SJSA1 (cell line): ENCODE measurements around the genes PPP3R1 and CNRIP1.

DNA sequence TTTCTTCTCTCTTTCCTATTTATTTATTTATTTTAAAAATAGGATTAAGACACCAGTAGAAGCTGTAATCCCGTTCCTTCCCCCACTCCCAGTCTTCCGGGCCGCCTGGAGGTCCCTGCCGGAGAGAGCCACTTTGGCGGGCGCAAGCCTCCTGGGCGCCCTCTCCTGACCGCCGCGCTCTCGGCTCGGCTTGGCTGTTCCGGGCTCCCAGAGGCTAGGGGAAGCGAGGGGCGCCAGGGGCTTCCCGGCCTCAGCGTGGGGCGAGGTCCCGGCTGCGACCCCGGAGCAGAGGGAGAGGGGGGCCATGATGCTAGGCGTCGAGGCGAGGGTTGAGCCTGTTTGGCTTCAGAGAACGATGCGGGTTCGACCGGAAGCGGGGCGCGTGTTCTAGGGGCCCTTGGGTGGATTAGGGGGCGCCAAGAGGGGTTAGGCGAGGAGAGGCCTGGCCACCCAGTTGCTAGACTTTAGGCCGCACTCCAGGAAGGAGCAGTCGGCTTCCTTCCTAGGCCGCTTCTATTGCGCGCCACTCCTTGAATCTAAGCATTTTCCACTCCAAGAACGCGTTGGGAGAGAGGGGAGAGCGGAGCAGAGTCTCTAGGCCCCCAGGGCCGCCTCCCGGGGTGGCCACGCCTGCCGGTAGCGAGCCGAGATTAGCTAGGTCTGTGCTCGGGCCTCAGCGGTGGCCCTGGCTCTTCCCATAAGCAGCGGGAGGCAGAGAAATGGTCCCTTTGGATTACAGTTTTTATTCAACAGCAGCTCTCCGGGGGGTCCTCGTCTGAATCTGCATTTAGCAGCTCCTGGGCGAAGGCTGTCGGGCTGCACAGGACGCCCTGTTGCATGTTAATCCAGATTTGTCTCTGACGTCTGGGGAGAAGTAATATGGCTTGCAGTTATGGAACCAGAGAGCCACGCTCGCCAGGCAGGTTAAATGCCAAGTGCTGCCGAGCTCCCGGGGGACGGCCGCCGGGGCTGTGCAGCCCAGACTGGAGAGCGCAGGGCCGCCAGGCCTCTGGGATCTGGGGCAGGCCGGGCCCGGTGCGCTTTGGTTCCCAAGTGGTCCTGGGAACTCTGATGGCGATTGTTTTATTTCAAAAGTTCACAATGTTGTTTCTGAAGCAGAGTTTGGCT lies 11.3 kb downstream of the MEIS1 start:
- RAMPAGE, long total RNA, result no peak

DNA sequence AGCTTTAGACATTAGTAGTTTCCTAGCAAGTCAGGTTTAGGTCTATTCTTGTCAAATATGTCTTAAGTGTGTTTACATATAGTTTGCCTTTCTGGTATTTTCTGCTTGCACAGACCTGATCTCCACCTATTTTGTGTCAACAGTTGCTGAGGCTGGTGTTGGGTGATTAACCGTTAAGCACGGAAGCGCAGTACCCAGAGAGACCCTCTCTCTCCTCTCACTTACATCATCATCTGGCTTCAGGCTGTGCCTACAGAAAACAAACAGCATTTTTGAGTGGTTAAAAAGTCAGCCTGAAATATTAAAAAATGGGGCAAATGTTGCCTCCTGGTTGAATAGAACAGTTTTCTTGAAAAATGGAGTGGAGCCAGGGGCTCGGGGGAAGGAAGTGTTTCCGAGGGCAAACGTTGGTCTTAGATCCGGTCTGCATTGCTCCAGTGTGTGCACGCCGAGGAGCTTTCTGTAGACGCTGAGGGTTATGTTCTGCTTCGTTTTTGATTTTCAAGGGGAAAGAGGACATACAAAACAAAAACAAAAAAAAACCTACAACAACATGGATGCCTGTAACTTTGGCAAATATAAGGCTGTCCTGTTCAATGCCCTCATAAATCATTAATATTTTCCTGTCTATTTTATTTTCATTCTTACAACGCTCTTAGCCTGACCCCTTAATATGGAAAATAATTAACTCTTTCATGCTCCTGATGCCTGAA lies 120.8 kb downstream of the MEIS1 start:
- RAMPAGE, long total RNA, result no peak

DNA sequence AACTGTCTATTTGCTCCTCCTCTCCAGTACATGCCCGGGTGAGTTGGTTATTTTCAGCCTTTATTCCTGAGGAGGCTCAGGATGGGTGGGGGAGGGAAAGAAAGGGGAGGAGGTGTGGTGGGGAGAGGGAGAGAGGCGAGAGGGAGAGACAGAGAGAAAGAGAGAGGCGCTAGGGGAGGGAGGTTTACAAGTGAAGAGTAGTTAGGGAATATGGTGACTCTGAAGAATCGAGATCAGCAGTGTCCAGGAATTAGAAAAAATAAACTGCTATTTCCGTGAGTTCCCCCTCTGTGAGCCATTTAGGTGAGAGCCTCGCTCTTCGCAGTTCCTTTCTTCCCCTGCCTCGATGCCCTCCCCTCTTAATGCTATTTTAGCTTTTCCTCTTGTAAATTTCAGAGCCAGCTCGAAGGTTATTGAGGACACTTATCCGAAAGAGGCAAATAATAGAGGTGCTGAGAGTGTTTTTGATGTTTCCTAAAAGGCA lies 139.0 kb downstream of the MEIS1 start:
- RAMPAGE, long total RNA, result no peak

- RAMPAGE, long total RNA, result no peak
These were observed 141.5 kb downstream of the MEIS1 start for GRCh38 chr2:66576357-66576802.

DNA sequence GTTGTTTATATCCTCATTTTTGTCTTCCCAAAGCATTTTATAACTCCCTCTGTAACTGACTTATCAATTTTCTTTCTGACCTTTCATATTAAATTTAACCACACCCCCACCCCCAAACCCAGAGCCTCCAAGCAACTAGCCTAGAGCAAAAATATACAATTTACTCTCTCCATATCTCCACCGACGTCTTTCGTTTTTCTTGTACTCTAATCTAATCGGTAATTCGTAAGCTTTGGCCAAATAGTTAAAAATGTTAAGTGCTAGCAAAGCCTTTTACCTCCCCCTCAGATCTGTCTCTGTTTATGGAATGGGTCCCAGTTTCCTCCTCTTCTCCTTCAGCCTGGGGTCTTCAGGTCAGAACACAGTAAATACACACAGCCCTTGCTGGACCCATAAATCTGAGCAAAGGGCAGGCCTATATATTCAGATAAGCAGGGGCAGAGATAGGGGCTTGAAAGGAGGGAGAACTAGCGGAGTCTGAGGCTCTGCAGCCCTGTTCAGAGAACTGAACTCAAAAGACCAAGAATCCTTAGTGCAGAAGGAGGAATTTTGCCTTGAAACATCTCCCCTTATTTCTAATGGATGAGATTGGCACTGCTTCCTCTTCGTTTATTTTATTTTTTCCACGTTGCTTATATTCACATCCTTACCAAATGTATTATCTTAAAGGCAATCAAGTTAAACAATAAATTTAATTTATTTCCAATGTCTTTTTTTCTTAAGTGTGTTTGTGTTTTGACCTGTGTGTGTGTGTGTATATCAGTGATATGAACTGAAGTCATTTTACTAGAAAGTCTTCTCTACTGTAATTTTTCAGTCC lies 267.5 kb downstream of the MEIS1 start:
- RAMPAGE, long total RNA, result no peak

GRCh38 chr2:68063811-68064479 lies 1.1 kb upstream of the C1D start:
- RAMPAGE, long total RNA, result no peak

GRCh38 chr2:68252305-68252939 lies at the start of gene PPP3R1:
Gene PPP3R1 (minus strand): TSS chr2:68252532.
- RAMPAGE, long total RNA, result no peak

DNA sequence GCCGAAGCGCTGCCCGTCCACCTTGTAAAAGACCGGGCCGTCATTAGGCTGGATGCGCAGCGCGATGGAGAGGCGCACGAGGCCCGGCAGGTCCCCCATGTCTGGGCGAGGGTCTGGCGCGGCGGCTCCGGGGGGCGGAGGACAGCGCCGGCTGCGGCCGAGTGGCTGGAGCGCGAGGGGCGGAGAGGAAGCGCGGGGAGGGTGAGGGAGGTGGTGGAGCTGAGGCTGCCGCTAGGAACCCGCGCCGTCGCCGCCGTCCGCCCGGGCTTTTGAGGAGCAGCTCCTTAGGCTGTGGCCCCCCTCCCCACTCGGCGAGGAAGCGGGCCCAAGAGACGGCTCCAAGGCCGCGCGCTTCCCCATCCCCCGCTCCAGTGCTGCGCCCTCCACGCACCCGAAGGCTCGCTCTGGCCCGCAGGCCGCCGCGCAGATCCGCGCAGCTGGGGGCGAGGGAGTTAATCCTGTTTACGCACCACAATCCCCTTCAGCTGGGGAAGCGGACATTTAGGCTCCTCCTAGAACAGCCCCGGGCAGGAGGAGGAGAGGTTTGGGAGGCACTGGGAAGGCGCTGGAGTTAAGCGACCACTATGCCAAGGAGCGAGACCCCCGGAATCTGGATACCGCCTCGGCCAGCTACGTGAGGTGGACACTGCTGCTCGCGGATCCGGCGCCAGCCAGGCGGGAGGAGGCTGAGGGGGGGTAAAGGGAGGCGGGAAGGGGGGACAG lies at the start of gene CNRIP1:
CNRIP1 (minus strand) TSS at position 648 of the 723 bp plus-strand sequence.
- RAMPAGE, long total RNA, result start-site peak on the minus strand centred at position 649 of the sequence, 74 bp wide, 18 and 9 reads in 2 replicates

DNA sequence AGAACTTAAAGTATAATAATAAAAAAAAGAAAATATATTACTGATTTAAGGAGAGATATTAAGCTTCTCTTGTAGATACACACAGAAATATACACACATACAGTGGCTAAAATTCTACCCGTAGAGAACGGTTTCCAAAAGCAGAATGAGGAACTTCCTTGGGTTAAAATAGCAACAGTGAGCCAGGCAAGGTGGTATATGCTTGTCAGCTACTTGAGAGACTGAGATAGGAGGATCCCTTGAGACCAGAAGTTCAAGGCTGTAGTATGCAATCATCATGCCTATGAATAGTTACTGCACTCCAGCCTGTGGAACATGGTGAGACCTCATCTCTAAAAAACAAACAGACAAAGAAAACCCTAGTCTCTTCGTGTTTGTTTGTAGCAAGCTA lies 46.2 kb downstream of the PLEK start:
- RAMPAGE, long total RNA, result no peak

GRCh38 chr2:68438648-68439173 lies 28.4 kb downstream of the FBXO48 start:
- RAMPAGE, long total RNA, result no peak

DNA sequence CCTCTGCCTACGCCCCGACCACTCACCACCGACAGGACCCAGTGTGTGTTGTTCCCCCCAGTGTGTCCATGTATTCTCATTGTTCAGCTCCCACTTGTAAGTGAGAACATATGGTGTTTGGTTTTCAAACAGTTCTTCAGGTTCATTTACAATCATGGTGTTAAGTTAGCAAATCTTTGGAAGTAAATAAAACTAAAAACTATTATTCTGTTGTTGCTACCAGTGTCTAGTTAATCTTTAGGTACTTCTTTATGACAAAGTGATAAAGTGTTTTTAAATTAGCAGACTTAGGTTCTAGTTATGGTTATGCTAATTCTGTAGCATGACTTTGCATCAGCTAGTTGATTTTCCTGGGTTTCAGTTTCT lies 84.6 kb upstream of the PROKR1 start:
- RAMPAGE, long total RNA, result no peak

GRCh38 chr2:68739684-68740185 lies 5.1 kb downstream of the ARHGAP25 start:
- RAMPAGE, long total RNA, result no peak

DNA sequence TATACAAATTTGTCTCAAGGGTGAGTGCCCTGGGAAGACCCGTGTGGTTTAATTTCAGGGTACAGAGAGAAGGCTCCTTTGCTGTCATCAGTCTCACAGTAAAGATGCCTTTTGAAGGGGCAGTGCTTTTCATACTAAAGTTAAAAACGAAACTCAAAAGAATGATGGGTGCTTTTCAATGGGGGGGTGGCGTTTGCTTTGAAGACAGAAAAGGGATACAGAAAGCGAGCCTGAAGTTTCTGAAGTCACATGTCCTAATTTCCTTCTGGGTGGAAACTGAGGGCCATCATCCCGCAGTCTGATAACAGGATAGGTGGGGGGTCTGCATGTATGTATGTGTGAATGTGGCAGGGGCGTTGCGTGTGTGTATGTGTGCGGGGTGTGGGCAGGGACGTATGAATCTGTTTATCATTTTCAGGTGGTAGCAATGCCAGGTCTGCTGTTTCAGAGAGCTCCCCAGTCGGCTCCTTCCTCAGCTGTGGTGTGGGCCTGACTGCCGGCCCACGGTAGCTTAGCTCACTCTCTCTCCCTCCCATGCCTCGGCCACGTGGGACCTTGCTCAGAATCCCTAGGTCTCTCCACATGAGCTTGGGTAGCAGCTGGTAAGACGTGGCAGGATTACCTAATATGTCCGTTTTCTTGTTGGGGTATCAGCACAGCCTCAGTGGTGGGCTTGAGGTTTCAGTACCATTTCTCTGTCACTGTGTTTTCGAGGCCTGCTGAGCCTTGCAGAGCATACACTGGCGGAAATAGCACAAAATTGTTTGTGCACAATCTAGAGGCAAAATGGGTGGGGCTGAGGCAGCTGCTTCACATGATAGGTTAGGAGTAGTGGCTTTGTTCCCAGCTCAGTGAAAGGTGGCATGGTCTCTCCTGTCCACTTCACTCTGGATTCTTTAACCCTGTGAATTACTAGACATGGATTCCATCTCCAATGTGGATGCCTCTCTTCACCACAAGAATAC lies 32.8 kb downstream of the ARHGAP25 start:
- RAMPAGE, long total RNA, result no peak

DNA sequence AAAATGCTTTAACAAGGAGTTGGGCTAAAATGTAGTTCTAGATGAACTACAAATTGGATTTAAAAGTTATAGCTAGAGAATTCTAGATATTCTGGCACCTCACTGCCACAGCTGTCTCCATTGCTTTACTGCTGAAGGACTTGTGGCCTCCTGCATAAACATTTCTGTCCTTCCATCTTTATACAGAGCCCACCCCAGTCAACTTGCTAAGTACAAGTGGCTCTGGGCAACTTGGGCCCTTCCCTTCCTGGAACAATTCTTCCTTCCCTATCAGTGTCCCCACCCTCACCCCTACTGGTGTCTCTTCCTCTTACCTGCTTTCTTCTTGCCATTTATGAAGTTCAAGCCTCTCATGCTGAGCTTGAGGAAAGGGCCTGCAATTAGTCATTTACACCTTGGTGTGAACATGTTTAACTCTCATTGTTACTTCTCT lies 44.9 kb downstream of the ARHGAP25 start:
- RAMPAGE, long total RNA, result no peak

DNA sequence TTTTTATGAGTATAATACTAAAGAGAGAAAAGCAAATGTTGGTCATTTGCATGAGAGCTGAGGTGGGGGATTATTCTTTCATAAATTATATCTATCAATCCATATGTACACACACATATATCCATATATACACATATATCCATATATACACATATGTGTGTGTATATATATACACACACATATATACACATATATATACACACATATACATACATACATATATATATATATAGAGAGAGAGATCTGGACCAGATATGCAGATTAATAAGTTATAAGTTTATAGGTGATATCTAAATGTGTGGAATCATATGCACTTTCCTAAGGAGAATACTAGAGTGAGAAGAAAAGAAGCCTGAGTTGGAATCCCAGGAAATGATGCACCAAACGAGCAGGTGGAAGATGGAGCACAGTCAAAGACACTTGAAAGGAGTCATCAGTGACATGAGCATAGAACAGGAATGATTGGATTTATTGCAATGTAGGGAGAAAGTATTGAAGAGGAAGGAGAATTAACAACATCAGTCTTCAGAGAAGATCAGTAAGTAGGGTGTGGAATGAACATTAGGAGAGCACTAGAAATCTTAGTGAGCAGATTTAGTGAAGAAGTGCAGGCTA lies 68.3 kb downstream of the ARHGAP25 start:
- RAMPAGE, long total RNA, result no peak

DNA sequence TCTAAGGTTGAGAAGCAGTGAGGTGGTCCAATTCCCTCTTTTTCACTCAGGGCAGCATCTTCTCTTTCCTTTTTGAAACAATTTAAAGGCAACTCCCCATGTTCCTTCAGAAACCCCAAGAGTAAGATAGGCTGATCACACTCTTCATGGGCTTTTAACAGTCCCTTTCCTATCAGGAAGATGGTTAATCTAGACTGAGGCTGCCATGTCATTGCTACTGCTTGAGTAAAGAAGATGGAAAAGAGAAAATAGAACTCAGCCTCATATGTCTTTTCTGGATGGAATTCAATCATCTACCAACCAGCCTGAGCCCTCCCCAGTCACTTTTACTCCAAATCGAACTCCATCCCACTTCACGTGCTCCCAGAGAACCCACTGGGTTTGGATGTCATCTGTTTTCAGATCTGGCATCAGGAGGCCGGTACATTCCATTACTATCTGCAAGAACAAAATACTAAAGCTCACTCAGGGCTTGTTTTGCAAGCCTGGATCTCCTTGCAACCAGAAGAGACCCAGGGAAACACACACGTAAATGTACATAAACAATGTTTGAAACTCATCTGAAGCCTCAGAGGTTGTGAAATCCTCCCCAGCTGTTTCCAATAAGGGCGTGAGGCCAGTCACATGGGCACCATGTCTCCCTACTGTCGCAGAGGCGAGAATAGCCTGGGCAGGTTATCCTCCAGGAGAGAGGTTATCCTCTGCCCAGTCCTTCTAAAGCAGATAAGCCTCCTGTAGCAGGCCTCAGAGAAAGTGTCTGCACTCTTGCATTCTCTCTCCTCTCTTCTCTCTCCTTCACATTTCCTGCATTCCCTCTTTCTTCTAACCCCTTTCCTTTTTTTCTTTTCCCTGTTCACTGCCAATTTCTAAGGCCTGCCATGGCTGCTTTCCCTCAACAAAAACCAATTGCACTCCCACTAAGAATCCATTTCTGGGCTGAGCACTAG lies 187.0 kb downstream of the GFPT1 start:
- RAMPAGE, long total RNA, result no peak

GRCh38 chr2:69325306-69326110 lies 61.5 kb downstream of the GFPT1 start:
- RAMPAGE, long total RNA, result no peak

DNA sequence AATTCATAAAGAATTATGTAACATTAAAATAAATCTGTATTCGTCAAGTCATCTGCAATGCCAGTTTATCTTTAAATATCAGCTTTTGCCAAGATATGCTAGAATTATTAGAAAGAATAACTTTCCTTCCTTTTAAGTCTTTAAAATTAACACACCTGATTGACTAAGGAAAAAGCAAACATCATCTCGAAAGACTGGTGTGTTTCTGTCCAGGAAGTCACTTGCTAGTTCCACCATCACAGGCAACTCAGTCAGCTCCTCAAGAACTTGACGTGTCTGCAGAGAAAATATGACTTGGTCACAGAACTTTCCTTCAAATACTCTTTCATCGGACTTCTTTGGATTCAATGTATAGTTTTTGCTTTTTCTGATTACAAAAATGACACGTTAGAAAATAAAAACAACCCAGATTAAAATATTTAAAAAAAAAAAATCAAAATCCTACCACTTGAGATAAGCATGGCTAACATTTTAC lies 48.7 kb downstream of the GFPT1 start:
- RAMPAGE, long total RNA, result no peak

DNA sequence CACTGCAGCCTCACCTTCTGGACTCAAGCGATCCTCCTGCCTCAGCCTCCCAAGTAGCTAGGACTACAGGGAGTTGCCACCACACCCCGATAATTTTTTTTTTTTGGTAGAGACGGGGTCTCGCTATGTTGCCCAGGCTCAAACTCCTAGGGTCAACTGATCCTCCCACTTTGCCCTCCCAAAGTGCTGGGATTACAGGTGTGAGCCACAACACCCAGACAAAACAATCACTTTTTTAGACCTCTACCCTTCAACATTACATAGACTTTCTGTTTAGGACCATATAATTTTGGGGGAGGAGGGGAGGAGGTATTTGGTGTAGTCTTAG lies 46.0 kb downstream of the GFPT1 start:
- RAMPAGE, long total RNA, result no peak

DNA sequence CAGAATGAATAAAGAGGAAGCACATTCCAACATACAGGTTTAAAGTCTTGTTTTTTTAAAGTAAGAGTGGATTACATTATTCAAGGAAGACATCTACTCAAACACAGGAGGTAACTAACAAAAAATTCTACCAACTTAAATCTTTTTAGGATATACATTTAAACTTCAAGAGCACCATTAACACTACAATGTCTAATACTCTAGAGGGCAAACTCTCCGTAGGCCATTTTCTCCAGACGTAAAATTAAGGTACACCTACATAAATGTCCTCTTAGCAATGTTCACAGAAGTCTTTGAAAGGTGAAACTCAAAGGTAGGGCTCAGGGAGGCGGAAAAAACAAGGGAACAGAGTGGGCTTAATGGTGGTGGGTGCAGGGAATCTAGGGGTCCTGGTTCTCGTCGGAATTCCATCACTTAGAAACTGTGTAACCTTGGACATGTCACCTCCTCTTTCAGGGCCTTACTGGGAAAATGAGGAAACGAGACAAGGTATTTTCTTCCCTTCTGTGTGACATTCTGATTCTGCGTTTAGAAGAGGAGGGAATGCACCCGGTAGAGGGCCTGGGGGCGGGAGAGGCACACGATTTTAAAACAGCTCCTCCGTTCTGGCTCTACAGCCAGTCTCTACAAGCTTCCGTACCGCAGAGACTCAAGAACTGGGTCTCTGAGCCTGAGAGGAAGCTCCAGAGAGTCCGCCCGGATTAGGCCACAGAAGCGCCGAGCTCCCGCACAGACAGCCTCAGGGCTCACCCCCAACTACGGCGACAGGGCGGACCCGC lies 579 bp downstream of the NFU1 start:
- RAMPAGE, long total RNA, result no peak